ENCODE data around the genes MARS1, MBD6, TSFM and ATP23.

- RRBS: 5% methylated on average over 18 of the region's 40 CpGs
These were observed at the start of gene MARS1 for GRCh38 chr12:57487595-57488213. Gene MARS1, plus strand, starts transcription at chr12:57488068.

- RRBS: 57% methylated on average over 3 of the region's 18 CpGs
These were observed 691 bp downstream of the MARS1 start for GRCh38 chr12:57488214-57489303.

DNA sequence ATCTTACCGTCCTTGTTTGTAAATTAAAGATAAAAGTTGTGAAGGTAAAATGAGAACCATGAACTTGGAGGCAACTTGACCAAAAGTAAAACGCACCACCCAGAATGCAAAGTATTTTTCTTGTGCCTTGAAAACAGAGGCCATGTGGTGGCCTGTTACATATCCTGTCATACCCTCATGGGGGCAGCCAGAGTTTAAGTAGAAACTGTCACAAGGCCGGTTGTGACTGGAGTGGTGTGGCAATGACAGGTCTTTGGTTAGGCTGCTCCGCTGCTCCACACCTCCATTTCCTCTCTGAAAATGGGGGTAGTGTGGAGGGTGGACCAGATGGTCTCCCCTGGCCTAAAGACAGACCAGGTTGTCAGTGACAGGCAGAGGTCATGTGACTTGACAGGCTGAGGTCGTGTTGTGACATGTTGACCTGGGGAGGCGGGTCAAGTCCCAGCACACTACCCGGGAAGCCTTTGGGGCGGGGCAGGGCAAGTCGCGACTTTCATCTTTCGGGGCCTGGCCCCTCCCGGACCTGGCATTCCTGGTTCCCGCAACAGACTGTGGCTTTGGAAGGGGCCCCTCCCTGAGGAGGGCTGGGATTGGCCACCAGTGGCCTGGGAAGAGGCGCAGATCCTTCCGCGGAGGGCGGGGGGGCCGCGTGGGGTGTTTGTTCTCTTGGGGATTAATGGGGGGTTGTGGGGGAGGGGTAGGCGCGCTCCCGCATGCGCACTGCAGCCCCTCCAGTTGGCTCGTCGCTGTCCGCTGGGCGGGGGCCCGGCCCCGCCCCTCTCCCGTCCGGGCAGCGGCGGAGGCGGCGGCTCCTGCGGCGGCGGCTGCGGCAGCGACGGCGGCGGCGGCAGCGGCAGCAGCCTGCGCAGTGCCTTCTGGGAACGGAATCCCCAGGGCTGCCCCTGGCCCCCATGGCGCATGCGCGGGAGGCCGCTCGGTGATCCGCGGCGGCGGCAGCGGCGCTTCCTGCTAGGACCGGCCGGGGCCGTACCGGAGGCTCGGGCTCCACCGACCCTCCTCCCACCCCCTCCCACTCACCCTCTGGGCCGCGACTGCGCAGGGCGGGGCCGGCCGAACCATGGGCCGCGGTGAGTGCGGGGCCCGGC, at the start of gene MBD6:
MBD6 (plus strand) TSS at position 901 of the 1,106 bp plus-strand sequence.
- RRBS: 3% methylated on average over 14 of the region's 74 CpGs

DNA sequence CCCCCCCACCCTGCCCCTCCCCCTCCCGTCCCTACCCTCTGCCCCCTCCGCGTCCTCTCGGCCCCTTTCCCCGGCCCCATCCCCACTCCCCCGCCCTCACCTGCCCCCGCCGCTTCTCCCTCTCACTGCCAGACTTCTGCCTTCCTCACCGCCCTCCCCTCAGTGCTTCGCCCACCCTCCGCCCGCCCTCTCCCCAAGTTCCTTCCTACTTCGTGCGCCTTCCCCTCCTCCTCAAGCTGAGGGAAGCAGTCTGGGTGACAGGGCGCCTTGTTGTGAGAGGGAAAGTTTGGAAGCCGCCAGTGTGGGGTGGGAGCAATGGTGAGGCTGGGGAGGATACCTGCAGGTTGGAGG, 381 bp downstream of the MBD6 start:
- RRBS: 3% methylated on average over 4 of the region's 16 CpGs

- RRBS: 77% methylated on average over 2 of the region's 21 CpGs
These were observed 5.8 kb downstream of the MBD6 start for GRCh38 chr12:57528170-57529162.

DNA sequence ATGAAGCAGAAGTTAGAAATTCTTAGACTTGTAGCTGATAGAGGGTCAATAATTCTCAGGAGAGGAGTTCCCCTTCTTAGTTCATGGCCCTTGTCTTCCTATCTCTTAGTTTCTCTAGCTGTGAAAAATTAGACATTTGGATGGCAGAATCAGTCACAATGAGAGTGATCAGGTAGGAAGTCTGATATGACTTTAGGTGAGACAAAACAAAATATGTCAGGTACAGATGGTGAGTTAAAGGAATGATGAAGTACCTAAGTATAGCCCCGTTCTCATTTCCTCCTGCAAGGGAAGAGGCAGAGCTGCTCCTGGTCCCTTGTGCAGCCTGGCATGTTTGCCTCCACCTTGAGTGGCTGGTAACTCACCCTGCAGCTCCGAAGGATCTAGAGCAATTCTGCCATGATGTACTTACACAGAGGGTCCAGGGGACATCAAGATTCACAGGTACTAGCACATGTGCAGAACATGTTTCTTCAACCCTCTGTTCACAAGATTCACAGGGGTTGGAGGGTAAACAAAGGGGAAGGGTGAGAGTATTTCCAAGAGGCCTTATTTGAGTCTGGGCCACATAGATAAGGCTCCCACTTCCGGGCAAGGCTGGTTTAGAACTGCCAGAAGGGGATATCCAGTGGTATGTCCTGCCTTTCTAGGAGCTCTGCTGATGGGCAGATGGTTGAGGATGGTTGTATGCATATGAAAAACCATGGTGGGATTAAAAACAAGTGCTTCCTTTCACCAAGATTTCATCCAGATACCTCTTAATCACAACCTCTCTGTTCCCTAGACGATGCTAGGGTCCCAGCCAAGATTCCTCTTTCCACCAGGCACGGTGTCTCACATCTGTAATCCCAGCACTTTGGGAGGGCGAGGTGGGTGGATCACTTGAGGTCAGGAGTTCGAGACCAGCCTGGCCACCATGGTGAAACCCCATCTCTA, 7.8 kb downstream of the DCTN2 start:
- RRBS: no CpG with 5 or more reads among the region's 7 CpGs

- RRBS: no CpG with 5 or more reads among the region's 14 CpGs
These were observed 737 bp downstream of the KIF5A start for GRCh38 chr12:57550433-57551128.

- RRBS: 4% methylated on average over 16 of the region's 34 CpGs
These were observed 755 bp downstream of the DTX3 start for GRCh38 chr12:57604965-57606193.

GRCh38 chr12:57612769-57613756, 1.8 kb downstream of the ARHGEF25 start:
- RRBS: no CpG with 5 or more reads among the region's 14 CpGs

DNA sequence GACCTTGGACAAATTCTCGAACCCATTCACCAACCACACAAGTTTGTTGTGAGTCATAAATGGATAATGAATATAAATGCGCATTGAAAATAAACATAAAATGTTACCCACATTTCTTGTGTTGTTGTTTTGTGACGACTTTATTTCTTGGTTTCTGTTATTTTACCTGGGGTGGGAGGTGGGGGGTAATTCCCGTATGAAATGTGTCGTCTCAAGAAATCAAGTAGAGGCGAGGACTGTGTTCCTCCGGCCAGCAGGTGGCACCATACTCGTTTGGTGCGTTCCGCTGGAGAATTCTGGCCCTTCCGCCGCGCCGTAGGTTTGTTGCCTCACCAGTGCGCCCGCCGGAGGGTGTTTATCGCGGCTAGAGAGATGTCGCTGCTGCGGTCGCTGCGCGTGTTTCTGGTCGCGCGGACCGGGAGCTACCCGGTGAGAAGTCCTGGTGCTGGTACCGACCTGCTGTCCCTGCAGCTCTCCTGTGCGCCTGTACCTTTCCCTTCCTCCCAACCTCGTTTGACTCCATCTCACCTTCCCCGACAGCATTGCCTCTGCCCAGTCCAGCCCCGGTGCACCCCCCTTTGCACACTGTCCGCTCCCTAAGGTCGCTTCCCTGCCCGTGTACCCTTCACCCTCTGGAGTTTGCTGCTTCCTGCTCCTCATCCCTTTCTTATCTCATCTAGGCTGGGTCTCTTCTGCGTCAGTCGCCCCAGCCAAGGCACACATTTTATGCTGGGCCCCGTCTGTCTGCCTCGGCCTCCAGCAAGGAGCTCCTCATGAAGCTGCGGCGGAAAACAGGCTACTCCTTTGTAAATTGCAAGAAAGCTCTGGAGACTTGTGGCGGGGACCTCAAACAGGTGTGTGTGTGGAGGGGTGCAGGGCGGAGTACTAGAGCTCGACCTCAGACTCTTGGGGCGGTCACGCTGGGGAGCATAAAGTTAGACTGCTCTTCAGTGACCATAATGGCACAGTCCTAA, at the start of gene TSFM:
TSFM (plus strand) TSS at position 358 of the 974 bp plus-strand sequence.
- RRBS: 3% methylated on average over 19 of the region's 48 CpGs

- RRBS: no CpG with 5 or more reads among the region's 11 CpGs
These were observed 2.7 kb upstream of the AVIL start for GRCh38 chr12:57821096-57821784.

- RRBS: no CpG with 5 or more reads among the region's 8 CpGs
These were observed 4.0 kb downstream of the CTDSP2 start for GRCh38 chr12:57842421-57843066.

- RRBS: 8% methylated on average over 19 of the region's 35 CpGs
These were observed 5.9 kb upstream of the CTDSP2 start for GRCh38 chr12:57852172-57853105.

GRCh38 chr12:57890357-57891152, 44.0 kb upstream of the CTDSP2 start:
- RRBS: no CpG with 5 or more reads among the region's 12 CpGs

GRCh38 chr12:57898916-57899840, 42.2 kb upstream of the ATP23 start:
- RRBS: no CpG with 5 or more reads among the region's 10 CpGs

- RRBS: no CpG with 5 or more reads among the region's 60 CpGs
These were observed at the start of gene ATP23 for GRCh38 chr12:57941081-57942028. Gene ATP23, plus strand, starts transcription at chr12:57941567.

- RRBS: no CpG with 5 or more reads among the region's 1 CpG
These were observed 159.8 kb upstream of the LRIG3 start for GRCh38 chr12:59080131-59080404.

GRCh38 chr12:60254674-60255076, 658.8 kb downstream of the SLC16A7 start:
- RRBS: no CpG with 5 or more reads among the region's 9 CpGs

- RRBS: no CpG with 5 or more reads among the region's 5 CpGs
These were observed 1249.9 kb downstream of the SLC16A7 start for GRCh38 chr12:60845722-60846211.

DNA sequence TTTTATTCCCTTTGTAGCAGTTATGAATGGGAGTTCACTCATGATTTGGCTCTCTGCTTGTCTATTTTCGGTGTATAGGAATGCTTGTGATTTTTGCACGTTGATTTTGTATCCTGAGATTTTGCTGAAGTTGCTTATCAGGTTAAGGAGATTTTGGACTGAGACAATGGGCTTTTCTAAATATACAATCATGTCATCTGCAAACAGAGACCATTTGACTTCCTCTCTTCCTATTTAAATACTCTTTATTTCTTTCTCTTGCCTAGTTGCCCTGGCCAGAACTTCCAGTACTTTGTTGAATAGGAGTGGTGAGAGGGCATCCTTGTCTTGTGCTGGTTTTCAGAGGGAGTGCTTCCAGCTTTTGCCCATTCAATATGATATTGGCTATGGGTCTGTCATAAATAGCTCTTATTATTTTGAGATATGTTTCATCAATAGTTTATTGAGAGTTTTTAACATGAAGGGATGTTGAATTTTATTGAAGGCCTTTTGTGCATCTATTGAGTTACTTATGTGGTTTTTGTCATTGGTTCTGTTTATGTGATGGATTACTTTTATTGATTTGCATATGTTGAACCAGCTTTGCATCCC, 79.0 kb downstream of the USP15 start:
- RRBS: no CpG with 5 or more reads among the region's 2 CpGs

Data from islet of Langerhans (tissue), 1 donor.